H9 (cell line): ENCODE measurements around the genes OTUD6A and AWAT1.

DNA sequence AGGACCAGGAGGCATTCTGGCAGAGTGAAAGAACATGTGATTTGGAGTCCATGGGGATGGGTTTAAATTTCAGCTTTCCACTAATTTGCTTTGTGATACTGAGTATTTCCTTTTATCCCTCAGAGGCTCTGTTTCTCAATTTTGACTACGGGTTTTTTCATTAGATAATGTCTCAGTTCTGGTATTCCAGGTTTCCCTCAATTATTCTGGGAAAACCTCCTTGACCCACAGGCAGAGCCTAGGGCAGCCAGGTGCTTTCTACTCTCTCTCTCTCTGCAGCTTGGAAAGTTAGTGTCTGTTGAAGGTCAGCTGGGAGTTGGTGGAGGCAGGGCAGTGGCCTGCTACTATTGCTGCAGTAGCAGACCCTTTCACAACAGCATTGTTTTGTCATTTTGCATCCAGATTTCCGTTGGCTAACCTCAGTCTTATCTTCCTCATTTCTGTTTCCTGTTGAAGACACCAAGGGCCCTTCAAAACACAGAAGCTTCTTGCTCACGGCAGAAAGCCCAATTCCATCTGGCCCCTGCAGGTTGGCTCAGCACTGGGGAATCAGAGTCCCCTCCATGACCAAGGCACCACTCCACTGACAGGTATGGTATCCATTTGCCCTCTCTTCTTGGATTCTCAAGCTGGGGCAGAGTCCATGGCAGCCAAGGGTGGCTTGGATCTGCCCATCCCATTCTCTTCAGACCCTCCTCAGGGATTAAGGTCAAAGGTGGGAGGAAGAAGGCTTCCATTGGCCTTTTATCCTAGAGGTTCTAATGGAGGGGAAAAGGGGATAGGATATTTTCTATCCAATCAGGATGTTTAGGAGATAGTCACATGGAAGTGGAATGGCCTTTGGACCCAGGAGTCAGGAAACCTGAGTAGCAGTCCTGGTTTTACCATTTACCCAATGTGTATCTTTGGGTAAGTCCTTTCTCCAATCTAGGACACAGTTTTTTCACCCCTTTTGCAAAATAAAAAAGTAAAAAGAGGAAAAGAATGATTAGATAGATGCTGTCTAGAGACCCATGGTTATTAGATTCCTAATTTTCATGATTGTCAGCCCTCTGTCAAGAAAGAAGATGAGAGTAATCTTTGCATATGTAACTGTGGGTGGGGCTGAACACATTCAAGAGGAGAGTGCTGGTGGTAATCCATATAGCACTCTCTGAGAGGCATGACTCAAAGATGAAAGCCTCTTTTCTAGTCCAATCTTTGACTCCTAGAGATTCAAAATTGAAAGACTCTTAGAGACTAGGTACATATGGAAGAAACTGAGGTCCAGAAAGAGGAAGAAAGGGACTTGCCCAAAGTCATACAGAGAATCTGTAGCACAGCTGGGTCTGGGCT is 24.5 kb downstream of the VSIG4 start:
- PRO-cap = no peak

DNA sequence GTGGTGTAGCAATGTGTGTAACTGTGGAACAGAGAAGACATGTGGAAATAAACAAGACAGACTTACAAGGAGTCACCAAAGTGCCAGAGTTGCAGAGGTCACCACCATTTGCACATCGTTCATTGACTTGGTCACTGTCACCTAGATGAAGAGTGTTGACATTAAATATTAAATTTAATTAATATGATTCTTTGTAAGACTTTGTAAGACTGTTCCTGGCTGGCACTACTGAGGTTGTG is 12.2 kb upstream of the VSIG4 start:
- PRO-cap = no peak

DNA sequence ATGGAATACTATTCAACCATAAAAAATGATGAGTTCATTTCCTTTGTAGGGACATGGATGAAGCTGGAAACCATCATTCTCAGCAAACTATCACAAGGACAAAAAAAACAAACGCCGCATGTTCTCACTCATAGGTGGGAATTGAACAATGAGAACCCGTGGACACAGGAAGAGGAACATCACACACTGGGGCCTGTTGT is 271.7 kb upstream of the AR start:
- PRO-cap = no peak

DNA sequence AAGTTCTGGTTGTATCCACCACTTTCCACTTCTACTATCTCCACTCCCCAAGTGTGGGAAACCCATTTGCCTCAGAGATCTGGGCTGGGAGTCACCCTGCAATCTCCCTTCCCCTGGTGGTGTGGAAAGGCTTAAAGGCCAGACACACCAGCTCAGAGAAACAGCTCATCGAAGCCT is 726 bp downstream of the OPHN1 start:
- PRO-cap = no peak

DNA sequence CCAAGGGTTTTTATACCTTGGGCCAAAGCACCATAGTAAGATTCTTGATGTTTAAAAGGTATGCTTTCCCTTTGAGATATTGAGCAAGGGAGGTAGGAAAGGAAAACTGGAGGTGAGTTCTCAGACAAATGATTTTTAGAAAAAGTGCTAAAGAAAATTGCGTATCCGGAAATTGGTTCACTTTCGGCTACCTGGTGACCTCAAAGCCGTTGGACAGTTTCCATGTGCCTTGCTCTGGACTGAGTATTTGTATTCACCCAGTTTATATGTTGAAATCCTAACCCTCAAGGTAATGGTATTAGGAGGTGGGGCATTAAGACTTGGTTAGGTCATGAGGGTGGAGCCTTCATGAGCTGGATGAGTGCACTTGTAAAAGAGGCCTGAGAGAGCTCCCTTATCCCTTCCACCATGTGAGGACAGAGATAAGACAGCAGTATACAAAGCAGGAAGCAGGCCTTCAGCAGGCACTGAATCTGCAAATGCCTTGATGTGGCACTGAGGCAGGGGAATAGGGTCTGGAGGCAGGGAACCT is 5.2 kb upstream of the OPHN1 start:
- PRO-cap = no peak

- PRO-cap = no peak
These were observed 18.1 kb downstream of the STARD8 start for GRCh38 chrX:68665505-68665940.

DNA sequence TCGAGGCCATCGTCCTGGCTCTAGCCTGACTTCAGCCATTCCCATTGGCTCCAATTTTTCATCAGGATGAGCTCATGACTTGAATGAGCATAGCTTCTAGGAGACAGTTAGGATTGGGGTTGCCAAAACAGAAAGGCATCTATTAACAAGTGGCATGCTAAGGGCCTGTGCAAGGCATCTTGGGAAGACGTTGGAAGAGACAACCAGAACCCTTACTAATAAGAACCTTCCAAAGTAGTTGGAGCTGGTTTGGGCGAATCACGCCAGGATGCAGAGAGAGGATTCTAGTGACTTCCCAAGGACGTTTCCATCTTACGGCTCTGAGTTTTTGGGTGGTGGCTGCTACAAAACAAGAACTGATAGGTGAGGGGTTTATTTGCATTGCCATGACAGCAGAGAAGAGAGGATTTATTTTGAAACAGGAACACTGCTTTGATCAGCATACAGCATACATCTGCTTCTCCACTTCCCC is 18.9 kb downstream of the STARD8 start:
- PRO-cap = no peak

DNA sequence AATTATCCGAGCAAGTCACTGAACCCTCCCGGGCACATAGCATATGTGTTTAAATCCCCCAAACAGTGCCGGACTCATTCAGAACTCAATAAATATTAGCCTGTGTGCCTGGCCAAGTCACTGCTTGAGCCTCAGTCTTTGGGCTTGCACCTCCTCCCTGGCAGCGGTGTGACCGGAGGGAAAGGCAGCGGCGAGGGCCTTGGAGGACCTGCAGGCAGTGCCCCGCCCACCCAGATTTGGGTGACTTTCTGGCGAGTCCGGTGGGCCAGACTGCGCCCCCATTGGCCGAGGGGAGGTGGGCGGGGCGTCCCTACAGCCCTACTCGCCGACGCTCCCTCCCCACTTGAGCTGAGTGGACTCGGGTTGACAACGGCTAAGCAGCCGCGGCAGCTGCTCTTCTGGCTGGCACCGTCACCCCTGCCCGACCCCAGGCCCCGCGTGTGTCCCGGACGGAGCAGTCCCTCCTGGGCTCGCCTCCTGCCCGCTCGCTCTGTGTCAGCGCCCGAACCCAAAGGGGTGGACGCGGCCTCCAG is 45.9 kb downstream of the STARD8 start:
- PRO-cap = bidirectional peak, plus-strand start at position 351 of the sequence, minus-strand start at position 174 of the sequence

DNA sequence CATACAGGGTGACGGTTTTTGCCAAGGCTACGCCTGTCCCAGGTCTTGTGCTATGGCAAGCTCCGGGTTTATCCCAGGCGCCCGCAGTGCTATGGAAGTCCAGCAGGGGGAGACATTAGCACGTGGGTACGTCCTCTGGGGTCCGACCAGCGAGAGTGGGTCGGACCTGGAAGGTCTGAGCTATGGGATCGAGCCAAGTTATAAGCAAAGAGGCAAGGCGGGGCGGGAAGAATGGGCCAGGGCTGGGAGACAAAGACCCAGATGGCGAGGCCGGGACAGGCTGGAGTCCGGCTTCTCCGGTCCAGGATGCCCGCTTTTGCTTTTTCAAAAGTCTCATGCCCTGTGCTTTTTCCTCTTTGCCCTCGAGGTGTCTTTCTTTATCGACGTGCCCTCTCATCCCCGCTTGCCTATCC is 954 bp upstream of the EFNB1 start:
- PRO-cap = no peak

DNA sequence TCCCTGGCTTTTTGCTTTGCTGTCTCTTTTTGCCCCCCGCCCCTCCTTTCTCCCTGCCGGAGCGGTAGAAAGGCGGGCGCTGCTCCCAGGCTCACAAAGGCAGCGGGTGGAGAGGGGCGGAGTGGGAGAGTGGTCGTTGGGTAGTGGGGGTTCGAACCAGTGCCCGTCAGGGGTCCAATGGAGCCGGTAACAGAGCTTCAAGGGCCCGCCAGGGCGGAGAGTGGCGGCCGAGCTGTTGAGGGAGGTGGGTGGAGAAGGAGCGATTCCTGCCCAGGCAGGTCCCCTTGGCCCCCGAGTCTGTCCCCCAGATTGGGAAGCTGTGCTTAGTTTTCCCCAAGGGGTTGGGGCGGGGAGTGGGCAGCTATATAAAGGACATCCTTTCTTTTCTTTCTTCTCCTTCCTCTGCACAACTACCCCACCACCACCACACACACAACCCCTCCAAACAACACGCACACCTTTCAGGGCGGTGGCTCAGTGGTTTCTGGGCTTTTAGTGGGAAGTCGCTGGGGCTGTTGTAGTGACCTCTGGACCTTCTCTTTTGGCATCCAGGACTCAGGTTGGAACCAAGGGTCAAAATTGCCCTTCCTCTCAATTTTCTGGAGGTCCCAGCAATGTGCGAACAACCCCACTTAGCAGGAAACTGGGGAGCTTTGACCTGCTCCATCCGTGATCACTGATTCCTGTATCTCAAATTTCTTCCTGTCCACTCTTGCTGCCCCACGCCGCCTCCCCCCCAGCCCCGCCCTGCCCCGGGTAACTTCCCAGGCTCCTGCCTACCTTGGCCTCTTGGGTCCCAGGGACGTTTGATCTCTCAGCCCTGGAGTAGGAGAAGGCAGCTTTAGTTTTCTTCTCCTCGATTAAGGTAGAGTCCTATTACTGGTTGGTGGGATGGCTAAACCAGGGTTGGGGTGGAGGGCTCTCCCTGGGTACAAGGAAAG is 1.9 kb downstream of the EFNB1 start:
- PRO-cap = no peak

- PRO-cap = no peak
These were observed 3.4 kb downstream of the EFNB1 start for GRCh38 chrX:68831958-68832860.

DNA sequence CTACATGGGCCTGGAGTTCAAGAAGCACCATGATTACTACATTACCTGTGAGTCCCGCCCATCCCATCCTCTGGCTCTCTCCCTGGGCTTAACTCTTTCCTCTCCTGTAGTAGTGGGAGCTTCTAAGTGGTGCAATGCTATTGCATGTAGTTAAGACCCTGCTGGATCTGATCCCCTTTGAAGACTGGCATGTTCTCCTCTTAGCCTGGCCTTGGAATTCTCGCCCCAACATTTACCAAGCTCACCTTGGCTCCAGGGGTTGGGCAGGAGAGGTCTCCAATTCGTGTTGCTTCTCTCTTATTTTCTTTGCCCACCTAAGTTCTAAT is 10.0 kb downstream of the EFNB1 start:
- PRO-cap = no peak

- PRO-cap = no peak
These were observed 34.8 kb downstream of the PJA1 start for GRCh38 chrX:69130369-69130879.

- PRO-cap = unidirectional peak, plus-strand start at chrX:69143028
These were observed 22.5 kb downstream of the PJA1 start for GRCh38 chrX:69142828-69143111.

- PRO-cap = no peak
These were observed 3.3 kb downstream of the PJA1 start for GRCh38 chrX:69161775-69162588.

GRCh38 chrX:69164988-69165352 is 283 bp downstream of the PJA1 start:
- PRO-cap = no peak

DNA sequence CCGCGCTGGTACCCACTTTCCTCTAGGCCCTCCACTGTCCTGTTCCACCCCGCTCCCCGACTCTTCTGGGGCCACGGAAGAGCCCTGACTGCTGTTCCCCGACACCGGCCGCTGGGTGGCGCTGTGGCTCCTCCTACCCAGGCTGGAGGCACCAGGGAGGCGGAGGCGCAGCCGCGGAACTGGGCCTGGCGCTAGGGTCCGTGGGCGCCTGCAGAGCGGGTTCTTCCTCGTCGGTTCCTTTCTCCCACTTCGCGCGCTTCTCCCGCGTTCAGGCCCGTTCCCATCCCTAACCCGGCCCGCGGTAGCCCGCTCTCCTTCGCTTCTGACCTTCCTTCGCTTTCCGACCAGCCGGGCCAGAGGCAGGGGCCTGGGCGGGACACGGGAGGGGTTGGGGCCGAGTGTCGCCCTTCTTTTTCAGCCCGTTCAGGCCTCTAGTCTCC is 34.2 kb downstream of the NALF2 start:
- PRO-cap = unidirectional peak, plus-strand start at position 184 of the sequence

- PRO-cap = no peak
These were observed at the start of gene OTUD6A for GRCh38 chrX:70062257-70062712. OTUD6A (plus strand) TSS chrX:70062457.

DNA sequence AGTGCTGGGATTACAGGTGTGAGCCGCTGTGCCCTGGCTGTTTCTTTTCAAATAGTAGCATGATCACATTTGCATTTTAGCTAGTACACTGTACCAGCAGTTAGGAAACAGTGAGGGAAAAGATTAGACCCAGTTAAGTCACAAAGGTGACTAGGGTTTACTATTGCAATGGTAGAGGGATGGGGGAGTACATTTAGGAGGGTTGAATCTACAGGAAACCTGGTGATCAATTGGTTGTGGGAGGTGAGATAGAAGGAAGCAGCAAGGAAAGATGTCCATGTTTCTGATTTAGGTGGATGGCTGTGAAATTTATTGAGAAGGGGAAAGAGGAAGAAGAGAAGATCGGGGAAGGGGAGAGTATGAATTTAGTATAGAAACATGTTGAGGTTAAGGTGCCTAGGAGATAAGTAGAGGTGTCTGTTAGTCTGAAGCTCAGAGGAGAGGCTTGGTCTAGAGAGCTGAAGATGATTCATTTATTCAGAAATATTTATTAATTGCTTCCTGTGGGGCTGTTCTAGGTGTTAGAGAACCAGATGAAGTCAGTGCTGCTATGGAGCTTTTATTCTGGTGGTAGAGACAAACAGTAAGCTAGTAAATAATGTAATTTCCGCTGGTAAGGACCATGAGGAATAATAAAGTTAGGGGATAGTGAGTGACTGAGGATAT is 3.9 kb downstream of the IGBP1 start:
- PRO-cap = no peak

- PRO-cap = no peak
These were observed at the start of gene AWAT1 for GRCh38 chrX:70234322-70234696. AWAT1 (plus strand) TSS chrX:70234655.